Peripheral blood mononuclear cell (primary cell): ENCODE measurements around the genes ZMYM5, GJB6, LATS2 and ZDHHC20.

DNA sequence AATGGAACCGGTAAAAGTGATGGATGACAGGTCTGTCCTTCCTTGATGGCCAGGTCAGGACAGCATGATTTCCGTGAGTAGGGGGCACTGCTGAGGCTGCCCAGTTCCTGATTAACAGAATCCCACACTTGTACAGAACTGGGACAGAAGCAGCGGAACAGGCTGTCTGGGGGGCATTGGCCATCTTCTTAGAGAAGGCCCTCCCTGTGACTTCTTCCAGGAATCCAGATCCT is 31.9 kb downstream of the TUBA3C start:
- PRO-cap, 8 experiments: peak in 8 of 8 experiments; most common minus-strand start position 102 of the sequence (in 8)

DNA sequence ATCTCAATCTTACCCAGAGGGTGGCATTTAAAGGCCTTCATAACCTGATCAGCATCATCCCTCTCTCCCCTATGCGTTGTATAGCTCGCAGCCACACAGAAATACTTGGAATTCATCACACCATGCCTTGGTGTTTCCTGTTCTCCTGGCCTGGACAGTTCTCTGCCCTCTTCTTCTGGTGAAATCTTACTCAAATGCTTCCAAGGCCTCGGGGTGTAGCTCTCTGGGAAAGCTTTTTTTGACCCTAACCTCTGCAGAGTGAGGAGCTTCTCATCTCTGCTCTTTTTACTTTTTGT is 893 bp downstream of the MPHOSPH8 start:
- PRO-cap, 8 experiments: no peak in any of the 8 experiments

- PRO-cap, 8 experiments: no peak in any of the 8 experiments
Measured at GRCh38 chr13:19688166-19689400, 55.1 kb downstream of the MPHOSPH8 start.

DNA sequence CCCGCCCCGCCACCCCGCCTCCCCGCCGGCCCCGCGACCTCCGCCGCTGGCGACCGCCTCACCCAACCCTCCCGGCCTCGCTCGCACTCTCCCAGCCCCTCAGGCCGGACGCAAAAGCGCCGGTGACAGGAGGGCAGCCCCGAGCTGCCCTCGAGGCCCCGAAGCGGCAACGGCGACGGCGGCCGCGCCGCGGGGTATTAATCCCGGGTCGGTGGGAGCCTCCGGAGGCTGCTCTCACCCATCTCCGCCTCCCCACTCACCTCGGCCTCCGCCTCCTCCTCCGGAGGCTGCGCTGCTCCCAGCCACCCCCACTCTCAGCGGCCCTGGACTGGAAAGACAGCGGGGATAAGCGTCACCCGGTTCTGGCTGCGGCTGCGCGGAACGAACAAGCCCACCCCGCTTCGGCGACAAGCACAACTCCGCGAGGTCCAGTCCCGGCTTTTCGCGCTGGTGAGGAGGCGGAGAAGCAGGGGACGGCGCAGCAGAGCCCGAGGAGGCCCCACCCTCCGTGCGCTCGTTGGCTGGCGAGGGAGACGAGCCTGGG is at the start of gene ZMYM5:
TSS of gene ZMYM5 (minus strand) at position 460 of the 544 bp plus-strand sequence.
- PRO-cap, 8 experiments: peak in 8 of 8 experiments; most common plus-strand start position 113 of the sequence (in 1); most common minus-strand start position 330 of the sequence (in 4)

DNA sequence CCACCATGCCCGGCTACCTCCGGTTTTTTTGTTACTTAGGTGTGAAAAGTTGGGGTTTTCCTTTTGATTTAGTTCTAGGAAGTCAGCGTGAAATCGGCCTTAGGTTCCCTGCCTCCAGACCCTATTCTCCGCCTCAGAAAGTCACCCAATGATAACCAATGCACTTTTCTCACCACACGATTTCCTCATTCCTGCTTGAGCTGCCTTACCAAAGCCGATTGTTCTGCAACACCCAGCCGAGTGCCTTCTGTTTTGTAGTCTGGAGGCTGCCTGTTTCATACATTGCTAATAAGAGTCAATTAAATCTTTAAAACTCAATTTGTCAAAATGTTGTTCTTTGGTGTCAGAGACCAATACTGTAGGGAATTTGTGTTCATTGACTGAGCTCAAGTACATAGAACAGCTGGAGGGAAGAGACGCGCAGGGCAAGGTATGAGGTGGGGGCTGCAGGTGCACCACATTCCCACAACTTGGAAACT is 39.7 kb downstream of the GJA3 start:
- PRO-cap, 8 experiments: no peak in any of the 8 experiments

- PRO-cap, 8 experiments: no peak in any of the 8 experiments
Measured at GRCh38 chr13:20231778-20232646, at the start of gene GJB6. TSS of gene GJB6 (minus strand) at chr13:20232319.

DNA sequence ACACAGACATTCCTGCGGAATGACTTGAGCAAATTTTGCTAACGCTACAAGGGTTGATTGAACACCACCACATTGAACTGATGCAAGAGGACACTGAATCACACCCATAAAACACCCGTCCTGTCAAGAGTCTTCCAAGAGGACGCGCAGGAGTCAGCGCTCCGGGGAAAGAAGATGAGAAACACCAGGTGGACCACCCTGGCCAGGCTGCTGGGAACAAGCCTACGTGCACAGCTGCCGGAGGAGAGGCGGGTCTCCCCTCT is 105.6 kb downstream of the CRYL1 start:
- PRO-cap, 8 experiments: no peak in any of the 8 experiments

- PRO-cap, 8 experiments: peak in 6 of 8 experiments; most common plus-strand start chr13:20525336 (in 6); most common minus-strand start chr13:20525248 (in 5)
Measured at GRCh38 chr13:20525031-20525681, 501 bp downstream of the CRYL1 start.

DNA sequence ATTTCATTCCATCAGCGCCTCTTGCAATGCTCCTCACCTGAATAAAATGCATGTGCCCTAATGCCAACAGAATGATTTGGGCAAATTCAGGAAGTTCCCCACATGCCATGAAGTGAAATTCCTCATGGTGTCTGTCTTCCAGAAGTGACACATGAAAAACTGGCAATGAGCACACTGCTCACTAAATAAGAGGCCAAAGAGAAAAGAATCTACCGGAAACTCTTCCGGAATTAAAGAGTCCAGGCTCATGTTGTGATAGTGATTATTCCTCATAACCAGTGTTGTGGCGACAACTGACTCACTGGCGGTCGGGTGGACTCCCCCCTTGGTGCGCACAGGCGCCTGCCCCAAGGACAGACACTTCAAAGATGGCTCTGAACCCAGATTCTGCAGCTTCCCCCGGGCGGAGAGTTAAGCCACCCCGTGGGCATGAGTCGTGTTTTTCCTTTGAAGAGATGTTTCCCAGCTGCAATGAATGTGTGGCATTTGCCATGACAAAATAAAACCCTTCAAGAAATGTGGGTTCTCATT is 10.2 kb downstream of the IL17D start:
- PRO-cap, 8 experiments: no peak in any of the 8 experiments

DNA sequence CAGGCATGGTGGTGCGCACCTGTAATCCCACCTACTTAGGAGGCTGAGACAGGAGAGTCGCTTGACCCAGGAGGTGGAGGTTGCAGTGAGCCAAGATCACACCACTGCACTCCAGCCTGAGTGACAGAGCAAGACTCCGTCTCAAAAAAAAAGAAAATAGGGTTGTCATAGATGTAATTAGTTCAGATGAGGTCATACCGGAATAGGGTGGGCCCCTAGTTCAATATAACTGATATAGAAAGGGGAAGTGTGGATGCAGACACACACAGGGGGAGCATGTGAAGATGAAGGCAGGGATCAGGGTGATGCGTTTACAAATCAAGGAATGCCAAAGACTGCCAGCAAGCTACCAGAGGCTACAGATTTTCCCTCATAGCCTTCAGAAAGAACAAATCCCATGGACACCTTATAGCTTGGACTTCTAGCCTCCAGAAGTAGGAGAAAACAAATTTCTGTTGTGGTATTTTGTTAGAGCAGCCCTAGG is 24.3 kb upstream of the EEF1AKMT1 start:
- PRO-cap, 8 experiments: peak in 6 of 8 experiments; most common plus-strand start position 285 of the sequence (in 4)

DNA sequence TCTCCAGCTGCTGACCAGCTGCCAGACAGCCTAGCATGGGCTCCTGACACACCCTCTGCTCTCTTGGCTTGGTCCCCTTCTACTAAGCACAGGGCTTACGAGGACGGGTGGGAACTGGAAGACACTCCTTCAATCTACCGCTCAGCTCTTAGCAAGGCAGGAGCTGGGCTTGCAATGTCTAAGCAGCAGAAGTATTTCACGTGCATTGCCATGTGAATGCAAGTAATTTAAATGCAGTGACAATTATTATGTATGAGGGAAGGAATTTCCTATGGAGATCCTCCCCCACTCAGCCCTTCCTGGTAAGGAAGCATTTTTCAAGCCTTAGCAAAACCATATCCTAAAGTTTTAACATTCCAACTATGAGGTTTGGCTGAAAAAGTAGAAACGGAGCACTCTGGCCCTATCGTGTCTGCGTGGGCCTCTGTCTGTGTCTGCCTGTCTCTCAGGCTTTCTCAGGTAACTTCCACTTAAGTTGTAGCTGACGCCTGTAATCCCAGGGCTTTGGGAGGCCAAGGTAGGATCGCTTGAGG is 63.7 kb downstream of the LATS2 start:
- PRO-cap, 8 experiments: no peak in any of the 8 experiments

GRCh38 chr13:21060977-21061640 is at the start of gene LATS2:
TSS of gene LATS2 (minus strand) at chr13:21061586.
- PRO-cap, 8 experiments: peak in 8 of 8 experiments; most common plus-strand start chr13:21061201 (in 6); most common minus-strand start chr13:21061545 (in 8)

DNA sequence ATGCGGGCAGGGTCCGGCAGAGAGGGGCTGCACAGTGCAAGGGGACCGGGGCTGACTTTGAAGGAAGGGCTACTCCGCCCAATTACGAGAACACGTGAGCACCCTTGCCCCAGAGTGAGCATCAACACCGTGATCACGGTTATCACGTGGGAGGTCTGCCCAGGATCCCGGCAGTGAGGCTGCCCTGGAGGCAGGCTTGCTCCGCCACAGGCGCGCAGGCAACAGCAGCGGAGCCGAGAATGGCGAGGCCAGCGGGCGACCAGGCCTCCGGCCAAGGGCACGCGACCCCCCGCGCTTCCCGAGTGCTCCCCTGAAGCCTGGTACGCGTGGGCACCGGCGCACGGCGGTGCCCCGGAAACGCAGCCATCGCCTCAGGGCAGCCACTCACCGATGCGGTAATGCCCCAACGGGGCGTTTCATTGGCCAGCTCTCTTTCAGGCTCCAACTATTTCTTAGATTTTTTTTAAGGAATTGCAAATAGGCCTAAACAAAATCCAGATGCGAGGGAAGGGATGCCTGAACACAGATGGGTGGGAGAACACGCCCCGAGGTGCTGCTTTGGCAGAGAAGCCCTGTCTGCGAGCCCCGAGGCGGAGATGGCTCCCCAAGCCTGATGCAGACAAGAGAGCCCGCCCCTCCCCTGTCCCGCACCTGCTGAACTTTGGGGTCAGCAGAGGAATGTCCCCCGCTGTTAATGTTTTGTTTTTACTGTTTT is 132.9 kb downstream of the ZDHHC20 start:
- PRO-cap, 8 experiments: peak in 1 of 8 experiments; most common minus-strand start position 304 of the sequence (in 1)

- PRO-cap, 8 experiments: peak in 8 of 8 experiments; most common plus-strand start chr13:21459545 (in 8); most common minus-strand start chr13:21459359 (in 7)
Measured at GRCh38 chr13:21458684-21459647, at the start of gene ZDHHC20. TSS of gene ZDHHC20 (minus strand) at chr13:21459303.

DNA sequence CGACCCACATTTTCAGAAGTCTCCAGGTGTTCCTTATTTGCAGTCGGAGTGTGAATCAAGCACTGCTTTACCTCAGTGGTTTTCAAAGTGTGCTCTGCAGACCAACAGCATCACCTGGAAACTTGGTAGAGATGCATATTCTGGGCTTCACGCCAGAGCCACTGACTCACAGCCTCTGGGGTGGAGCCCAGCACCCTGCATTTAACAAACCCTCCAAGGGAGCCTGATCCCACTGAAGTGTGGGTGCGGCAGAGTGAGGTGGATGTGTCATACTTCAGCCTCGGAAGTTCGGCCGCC is 33.2 kb upstream of the MICU2 start:
- PRO-cap, 8 experiments: no peak in any of the 8 experiments

DNA sequence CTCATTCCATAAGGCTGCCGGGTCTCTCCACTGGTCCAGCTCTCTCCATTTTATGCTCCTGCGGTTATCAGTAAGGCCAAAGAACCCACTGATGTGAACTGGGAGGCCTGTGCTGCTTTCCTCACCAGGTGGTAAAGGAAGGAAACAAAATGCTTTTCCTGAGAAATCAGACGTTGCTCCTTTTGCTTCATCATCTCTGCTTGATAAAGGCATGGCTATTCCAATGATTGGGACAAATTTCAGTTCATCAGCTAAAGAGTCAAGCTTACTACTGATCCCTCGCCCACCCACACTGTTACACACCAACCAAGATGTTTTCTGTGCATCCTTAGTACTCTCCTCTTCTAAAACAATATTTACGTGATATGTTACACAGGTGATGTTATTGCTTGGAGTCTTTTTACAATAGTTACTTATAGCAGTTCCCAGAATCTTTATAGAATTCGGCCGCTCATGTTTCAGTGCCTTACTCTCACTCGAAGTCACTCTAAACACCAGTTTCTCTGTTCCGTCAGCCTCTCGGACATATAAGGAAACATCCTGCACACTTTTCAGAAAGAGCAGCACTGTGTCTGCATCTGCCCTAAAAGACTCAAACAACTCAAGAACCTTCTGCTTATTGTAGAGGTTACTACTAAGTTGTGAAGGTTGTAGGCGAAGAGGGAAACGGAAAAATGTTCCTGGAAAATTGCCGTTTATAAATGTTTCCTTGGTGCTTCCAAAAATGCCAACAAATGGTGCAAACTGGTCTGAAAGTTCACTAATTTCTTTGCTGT is 78.2 kb downstream of the SACS start:
- PRO-cap, 8 experiments: no peak in any of the 8 experiments

DNA sequence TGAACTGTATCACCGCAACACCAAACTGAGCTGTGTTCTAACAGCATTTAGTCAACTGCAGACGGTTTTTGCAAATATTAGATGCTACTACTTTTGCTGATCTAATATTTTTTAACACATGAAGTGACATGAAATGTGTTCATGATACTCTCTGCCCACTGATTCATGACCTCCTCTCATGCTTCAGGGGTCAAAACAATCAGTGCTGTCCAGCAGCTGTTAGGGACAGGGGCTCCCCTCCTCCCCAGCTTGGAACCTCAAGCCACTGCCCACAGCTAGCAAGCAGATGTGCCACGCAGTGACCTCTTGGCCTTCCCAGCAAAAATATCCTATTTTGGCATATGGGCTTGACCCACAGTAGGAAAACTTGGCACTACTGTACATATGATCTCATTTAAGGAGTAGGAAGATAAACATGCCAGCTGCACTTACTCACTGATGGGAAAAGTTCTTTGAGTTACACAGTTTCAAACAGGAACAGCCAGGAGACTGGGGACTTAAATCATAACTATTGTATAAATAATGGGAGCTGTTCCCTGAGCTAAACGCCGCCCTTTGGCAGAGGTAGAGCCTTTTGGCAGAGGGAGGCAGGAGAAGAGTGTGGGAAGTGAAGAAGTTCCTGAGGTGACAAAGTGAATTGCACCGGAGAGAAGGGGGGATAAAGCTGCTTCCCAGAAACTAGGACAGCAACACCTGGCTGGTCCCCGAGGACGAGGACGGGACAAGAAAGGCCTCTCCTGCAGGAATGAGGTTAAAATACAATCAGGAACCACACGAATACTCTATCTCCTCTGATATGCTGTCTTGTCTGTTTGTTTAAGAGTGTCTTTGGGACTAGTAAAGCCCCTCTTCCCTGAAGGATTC is 6.1 kb downstream of the SACS start:
- PRO-cap, 8 experiments: no peak in any of the 8 experiments

- PRO-cap, 8 experiments: no peak in any of the 8 experiments
Measured at GRCh38 chr13:23470707-23471048, 37.2 kb upstream of the SACS start.

- PRO-cap, 8 experiments: no peak in any of the 8 experiments
Measured at GRCh38 chr13:23506479-23507286, 63.5 kb upstream of the TNFRSF19 start.

DNA sequence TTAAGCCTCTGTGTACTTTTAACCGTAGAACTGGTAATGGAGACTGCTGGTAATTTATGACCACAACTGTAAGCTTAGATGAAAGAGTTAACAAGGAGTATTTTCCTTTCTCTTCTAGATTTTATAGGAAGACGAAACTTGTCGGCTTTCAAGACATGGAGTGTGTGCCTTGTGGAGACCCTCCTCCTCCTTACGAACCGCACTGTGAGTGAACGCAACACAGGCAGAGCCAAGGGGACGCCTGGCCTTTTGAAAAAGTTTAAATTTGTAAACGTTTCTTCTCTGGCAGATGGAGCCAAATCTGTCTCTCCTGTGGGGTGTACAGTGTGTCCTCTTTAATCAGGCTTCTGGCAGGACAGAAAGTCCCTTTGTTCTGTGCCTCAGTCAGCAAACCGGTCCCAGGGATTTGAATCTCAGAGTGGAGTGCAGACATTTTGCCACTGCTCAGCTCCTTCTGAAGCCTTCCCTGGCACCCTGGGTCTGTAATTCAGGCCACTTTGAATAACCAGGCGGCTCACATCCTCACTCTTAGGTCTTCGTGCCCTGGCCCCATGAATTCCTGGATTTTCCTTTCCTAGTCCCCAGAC is 56.5 kb downstream of the TNFRSF19 start:
- PRO-cap, 8 experiments: no peak in any of the 8 experiments